Lung (tissue), 4 donors: ENCODE measurements around a stretch of chr5.

GRCh38 chr5:1112767-1113329, 985 bp upstream of the SLC12A7 start:
- PRO-cap: no peak
- RAMPAGE, long total RNA: no peak
- RRBS: no CpG with 5 or more reads among the region's 11 CpGs

DNA sequence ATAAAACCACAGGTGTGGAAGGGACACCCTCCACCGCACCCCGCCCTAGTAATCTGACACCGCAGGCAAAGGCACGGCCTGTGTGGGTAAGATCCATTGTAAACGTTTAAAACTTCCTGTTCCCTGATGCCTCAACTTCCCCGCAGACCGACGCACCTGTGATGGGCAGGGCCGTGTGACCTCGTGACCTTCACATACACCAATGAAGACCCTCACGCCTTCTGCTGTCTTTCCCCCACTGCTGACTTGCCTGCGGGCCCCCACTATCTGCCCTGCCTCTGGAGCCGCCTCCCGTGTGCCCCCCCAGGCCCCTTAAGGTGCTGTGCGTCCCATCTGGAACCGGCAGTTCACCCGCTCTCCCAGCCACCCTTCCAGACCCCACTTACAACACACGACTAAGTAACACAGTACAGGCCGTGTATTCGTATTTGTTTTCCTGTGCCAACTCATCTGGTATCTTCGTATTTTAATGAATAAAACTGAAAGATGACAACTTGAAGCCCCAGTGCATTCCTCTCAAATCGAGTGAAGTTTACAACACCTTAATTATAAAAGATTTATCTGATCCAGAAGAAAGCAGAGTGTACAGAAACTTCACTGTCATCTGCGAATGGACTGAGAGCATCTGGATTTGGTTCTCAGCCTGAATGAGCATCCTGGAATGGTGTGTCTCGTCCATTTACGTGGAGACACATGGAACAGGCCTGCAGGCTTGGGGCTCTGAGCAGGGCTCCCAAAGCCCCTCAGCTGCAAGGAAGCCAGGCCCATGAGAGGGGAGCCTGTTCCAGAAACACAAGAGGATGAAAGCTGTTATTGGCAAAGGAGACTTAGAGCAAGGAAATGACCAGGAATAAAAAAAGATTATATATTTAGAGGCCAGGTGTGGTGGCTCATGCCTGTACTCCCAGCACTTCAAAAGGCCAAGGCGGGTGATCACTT, 21.8 kb upstream of the TERT start:
- PRO-cap: no peak
- RAMPAGE, long total RNA: no peak
- RRBS: no CpG with 5 or more reads among the region's 26 CpGs

DNA sequence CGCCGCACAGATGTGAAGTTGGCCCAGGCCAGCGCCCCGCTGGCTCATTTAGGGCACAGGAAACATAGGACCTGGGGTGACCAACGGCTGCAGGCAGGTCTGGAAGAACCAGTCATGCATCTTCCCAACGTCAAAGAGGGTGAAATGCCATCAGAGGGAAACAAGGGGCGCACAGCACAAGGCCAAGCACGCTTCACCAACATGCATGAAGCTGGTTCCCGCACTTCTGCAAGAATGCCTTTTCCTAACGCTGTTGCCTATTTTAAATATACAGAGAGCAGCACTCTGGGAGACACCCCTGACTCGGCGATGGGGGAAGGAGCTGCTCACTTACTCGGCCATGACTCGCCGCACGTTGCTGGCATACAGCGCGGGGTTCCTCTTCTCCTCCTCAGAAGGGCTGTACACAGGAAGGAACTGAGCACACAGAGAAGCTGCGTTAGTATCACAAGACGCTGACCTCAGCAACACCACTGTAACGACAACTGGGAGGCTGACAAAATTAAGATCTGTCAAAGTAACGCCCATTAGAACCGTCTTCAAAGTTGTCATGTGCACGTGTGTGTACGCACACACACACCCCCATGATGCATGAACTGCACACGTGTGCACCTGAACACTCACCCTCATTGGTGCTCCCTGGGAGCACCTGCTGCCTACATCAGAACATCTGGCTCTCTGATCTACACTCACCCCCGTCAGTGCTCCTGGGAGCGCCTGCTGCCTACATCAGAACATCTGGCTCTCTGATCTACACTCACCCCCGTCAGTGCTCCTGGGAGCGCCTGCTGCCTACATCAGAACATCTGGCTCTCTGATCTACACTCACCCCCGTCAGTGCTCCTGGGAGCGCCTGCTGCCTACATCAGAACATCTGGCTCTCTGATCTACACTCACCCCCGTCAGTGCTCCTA, 32.1 kb upstream of the SLC6A3 start:
- PRO-cap: no peak
- RAMPAGE, long total RNA: no peak
- RRBS: no CpG with 5 or more reads among the region's 33 CpGs

- PRO-cap: no peak
- RAMPAGE, long total RNA: no peak
- RRBS: 80% methylated on average over 2 of the region's 12 CpGs
Observed at GRCh38 chr5:1481269-1481626, 36.0 kb upstream of the SLC6A3 start.

DNA sequence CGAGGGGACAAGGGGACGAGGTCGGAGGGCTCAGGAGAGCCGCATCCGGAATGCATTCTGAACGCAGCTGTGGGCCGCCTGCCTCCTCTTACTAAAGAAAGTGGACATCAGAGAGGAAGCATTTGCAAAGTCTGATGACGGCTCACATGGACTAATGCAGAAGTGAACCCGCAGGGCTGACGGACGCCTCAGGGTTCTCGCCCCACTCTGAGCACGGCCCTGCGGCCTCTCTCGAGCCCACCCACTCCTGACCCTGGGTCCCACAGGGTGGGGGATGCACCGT, 5.9 kb downstream of the LPCAT1 start:
- PRO-cap: no peak
- RAMPAGE, long total RNA: no peak
- RRBS: no CpG with 5 or more reads among the region's 16 CpGs

GRCh38 chr5:1781653-1781916, 18.1 kb downstream of the MRPL36 start:
- PRO-cap: no peak
- RAMPAGE, long total RNA: no peak
- RRBS: no CpG with 5 or more reads among the region's 3 CpGs

DNA sequence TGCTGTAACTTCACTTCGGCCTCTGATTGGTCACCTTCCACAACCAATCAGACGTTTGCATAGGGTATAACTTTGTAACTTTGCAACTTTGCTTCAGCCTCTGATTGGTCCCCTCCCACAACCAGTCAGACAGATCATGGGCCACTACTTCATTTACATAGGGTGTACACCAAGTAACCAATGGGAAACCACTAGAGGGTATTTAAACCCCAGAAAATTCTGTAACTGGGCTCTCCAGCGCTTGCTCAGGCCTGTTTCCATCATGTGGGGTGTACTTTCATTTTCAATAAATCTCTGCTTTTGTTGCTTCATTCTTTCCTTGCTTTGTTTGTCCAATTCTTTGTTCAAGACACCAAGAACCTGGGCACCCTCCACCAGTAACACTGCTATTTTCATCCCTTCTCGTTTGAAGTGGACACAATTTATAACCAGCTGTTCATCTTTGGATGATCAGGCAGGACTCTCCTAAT, 10.1 kb downstream of the MRPL36 start:
- PRO-cap: no peak
- RAMPAGE, long total RNA: no peak
- RRBS: no CpG with 5 or more reads among the region's 4 CpGs

DNA sequence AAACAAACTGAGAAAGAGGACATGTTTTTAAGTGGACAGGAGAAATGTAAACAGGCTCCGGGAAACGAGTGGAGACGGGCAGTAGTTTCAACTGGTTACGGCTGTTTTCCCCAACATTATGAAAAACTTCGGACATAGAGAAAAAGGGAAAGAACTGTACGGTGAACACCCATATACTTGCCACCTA, 383 bp upstream of the MRPL36 start:
- PRO-cap: no peak
- RAMPAGE, long total RNA: no peak
- RRBS: no CpG with 5 or more reads among the region's 6 CpGs

DNA sequence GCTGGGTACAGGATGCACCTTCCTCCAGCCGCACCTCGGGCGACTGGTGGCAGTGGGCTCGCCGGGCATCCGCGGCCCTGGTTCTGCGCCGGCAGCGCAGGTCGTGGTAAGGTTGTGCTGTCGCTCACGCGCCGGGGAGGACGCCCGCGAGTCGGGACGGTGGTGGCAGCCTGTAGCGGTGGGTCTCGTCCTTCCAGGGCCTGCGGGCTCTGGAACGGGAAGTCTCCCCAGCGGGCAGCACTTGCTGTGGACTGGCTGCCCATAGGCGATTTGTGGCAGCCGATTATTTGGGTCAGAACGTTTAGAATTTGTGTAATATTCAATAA, 315 bp downstream of the NDUFS6 start:
- PRO-cap: no peak
- RAMPAGE, long total RNA: no peak
- RRBS: 2% methylated on average over 12 of the region's 28 CpGs

- PRO-cap: no peak
- RAMPAGE, long total RNA: no peak
- RRBS: no CpG with 5 or more reads among the region's 20 CpGs
Observed at GRCh38 chr5:1807392-1808183, 6.4 kb downstream of the NDUFS6 start.

GRCh38 chr5:1836124-1836830, 35.1 kb downstream of the NDUFS6 start:
- PRO-cap: no peak
- RAMPAGE, long total RNA: no peak
- RRBS: 32% methylated on average over 3 of the region's 22 CpGs

DNA sequence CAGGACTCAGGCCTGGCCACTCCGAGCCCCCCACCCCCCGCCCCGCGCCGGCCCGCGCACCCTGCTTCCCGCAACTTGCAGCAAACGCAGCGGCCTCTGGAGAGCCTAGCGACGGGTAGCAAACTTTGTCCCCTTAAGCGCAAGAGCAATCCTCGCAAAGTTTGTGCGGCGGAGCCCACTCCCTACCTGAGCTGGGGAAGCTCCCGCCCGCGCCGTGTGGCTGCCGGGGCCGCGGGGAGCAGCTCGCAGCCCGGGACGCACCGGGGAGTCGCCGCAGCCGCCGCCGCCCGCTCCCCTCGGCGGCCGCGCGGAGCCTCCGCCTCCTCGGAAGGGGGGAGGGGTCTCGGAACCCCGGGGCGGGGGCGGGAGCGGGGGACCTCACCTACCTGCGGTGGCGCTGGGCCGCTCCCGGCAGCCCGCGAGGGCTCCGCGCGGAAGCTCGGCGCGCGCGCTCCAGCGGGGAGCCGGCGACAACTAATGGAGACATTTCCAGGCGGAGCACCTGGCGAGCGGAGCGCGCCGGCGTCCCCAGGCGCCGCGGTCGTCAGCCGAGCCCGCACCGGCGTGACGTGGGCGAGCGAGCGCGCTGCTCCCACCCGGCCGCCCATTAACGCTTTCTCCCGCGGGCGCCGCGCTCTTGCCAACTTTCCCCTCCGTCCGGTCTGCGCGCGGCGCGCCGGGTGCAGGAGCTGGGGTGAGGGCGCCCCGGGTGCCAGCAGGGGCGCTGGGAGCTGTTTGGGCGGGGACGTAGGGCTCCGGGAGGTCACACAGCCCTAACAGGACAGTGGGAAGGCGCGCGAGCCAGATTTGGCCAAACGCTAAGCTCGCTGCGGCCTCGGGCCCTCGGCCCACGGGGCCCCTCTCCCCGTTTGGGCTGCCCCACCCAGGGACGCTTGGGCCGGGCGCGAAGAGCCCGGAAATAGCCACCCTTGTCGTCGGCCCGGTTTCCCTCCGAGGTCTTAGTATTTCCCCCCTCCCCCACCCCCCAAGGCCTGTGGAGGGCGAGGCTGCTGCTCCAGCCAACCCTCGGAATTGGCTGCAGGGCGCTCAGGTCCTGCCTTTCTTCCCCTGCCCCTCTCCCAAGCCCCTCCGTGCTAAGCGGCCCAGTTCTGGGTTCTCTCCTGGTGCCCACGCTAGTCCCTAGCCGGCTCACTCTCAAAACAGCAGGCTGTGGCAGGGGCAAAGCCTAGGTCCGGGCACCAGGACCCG, 4.4 kb upstream of the IRX4 start:
- PRO-cap: no peak
- RAMPAGE, long total RNA: no peak
- RRBS: 4% methylated on average over 72 of the region's 132 CpGs

- PRO-cap: no peak
- RAMPAGE, long total RNA: no peak
- RRBS: no CpG with 5 or more reads among the region's 6 CpGs
Observed at GRCh38 chr5:1926400-1926644, 43.6 kb upstream of the IRX4 start.

DNA sequence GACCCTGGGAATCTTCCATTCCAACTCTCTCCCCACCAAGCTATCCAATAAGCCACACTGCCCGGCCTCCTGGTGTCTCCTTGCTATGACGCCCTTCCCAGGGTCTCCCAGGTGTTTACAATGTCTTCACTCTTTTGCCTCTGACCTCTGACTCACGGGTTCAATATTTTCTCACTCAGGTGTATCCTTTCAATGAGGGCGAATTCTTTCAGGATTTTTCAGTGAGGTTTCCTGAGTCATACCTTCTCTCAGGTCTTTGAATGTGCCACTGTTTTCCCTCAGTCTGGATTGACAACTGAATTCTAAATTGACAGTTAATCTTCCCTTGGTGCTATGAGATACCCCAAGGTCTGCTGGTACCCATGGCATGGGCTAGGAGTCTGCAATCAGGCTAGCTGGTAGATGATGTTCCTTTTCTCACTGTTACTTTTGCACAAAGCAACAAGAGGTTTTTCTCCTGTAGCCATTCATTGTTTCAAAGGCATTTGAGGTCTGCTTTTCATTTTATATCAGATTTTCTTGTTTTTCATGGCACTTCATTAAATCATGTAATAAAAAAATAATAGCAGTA, 53.8 kb upstream of the IRX4 start:
- PRO-cap: no peak
- RAMPAGE, long total RNA: no peak
- RRBS: no CpG with 5 or more reads among the region's 4 CpGs

GRCh38 chr5:2388407-2388804, 363.1 kb downstream of the IRX2 start:
- PRO-cap: no peak
- RAMPAGE, long total RNA: no peak
- RRBS: no CpG with 5 or more reads among the region's 2 CpGs

DNA sequence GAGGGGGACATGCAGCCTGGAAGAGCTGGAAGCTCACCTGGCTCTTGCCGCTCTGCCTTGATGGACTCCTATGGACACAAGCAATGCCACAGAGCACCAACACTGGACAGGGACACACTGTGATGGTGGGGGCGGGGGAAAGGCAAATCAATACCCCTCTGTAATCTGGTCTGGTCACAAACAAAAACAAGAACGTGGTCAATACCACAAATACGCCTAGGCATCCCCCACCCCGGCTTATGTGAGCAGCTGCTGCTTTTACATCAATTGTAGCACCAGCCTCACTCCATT, 29.6 kb upstream of the ICE1 start:
- PRO-cap: no peak
- RAMPAGE, long total RNA: no peak
- RRBS: no CpG with 5 or more reads among the region's 5 CpGs

DNA sequence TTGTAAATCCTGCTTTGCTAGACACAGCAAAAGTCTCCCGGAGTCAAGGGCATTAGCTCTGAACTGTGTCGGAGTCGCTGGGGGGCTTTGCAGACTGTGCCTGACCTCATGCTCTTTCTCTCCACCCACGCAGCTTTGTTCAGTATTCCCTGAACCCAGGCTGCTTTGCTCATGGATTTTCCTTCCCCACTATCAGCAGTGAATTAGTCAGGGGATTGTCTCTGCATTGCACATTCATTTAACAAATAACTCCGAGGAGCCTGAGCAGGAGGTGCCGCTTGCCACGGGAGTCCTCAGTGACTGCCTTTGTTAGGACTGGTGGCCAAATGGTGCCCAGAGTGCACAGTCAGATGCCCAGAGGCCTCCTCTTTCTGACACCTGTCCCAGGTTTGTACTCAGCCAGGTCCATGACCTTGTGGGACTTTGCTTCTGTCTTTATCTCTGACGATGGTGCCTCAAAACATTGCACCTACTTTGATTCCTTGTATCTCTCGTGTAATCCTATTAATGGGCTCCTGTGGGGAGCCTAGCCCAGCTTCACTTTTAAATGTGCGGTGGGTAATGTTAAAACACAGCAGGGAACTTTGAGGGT, 4.3 kb downstream of the SRD5A1 start:
- PRO-cap: no peak
- RAMPAGE, long total RNA: no peak
- RRBS: no CpG with 5 or more reads among the region's 10 CpGs

GRCh38 chr5:6715660-6716594, 2.7 kb downstream of the TENT4A start:
- PRO-cap: no peak
- RAMPAGE, long total RNA: no peak
- RRBS: no CpG with 5 or more reads among the region's 18 CpGs

DNA sequence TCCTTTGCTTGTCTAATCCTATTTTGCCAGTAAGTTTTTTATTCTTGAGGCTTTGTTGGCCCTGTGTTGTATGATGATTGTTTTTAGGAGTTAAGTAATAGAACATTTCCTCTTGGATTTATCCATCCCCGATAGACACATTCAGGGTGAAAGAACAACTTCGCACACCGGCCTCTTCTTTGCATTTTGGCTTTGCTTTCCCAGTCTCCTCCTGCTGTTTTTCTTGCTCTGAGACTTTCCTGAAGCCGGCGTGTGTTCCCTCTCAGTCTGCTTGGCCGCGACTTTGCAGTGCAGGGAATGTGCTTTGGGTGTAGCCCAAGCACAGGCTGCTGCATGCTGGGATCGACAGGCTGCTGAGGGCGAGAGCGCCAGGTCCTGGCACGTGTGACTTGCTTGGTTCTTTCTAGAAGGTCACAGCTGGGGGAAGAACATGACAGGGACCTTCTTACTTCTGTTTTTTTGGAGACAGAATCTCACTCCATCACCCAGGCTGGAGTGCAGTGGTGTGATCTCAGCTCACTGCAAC, 40.6 kb downstream of the TENT4A start:
- PRO-cap: no peak
- RAMPAGE, long total RNA: no peak
- RRBS: 83% methylated on average over 1 of the region's 11 CpGs

GRCh38 chr5:6759293-6759916, 46.2 kb downstream of the TENT4A start:
- PRO-cap: no peak
- RAMPAGE, long total RNA: no peak
- RRBS: no CpG with 5 or more reads among the region's 13 CpGs